Thoracic aorta endothelial cell (primary cell): ENCODE measurements around a stretch of chr4.

DNA sequence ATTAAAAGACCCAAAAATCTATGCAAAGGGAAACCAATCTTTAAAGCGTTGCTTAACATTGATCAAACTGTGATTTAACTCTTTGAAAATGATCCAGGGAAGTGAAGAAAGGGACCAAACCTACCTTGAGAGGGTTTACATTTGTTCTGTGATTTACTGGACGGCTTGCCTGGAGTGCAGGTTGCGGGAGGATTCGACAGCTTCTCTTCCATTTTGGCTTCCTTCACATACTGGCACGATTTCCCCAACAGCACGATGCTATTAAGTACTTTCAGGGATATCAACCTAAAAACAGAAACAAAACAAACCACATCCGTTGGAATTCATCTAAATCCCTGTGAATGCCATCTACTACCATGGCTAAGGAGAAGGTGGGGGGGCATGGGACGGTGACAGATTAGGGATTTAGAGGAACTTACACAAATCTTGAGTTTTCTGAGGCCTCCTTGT, 59.7 kb downstream of the TAPT1 start:
- CAGE, long polyA plus RNA = no peak

DNA sequence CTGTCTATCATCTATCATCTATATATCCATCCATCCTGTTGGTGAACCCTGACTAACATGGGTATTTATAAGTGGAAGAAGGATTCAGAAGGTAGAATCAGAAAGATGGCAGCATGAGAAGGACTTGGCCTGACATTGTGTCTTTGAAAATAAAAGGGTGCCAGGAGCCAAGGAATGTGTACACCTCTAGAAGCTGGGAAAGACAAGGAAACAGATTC, 300.2 kb upstream of the TAPT1 start:
- CAGE, long polyA plus RNA = no peak

DNA sequence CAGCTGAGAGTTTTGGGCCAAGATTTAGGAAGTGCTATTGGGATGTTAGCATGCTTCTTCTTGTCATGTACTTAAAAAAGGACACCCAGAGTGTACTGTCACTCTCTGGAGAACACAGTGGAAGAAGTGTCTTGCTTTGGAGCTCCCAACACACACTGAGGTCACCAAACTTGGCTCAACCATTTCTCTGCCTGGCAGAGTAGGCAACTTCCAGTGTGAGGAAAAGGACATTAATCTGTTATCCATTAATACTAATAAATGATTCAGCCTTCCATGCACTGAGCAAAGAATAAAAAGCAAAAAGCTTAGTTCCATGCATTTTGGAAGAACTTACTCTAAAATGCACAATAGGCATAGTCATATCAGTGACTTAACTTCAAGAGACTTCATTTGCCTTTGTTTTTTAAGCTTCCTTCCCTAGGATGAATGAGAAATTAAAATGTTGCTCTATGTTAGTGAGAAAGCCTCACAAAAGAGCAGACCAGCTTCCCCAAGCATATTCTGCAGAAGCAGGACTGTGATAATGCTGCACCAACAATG, 59.9 kb downstream of the LDB2 start:
- CAGE, long polyA plus RNA = no peak

- CAGE, long polyA plus RNA = no peak
Measured at GRCh38 chr4:16899031-16899402, 572 bp upstream of the LDB2 start.

DNA sequence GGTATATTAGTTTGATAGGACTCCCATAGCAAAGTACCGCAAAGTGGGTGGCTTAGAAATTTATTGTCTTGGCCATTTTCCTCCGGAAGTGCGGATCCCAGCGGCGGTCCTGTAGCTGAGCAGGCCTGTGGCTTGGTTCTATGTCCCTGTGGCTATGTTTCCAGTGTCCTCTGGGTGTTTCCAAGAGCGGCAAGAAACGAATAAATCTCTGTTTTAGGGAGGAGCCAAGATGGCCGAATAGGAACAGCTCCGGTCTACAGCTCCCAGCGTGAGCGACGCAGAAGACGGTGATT, 44.1 kb upstream of the LDB2 start:
- CAGE, long polyA plus RNA = no peak

- CAGE, long polyA plus RNA = no peak
Measured at GRCh38 chr4:17437539-17437982, 74.3 kb downstream of the QDPR start.

- CAGE, long polyA plus RNA = no peak
Measured at GRCh38 chr4:17482626-17483186, 29.2 kb downstream of the QDPR start.

GRCh38 chr4:17510034-17510687, 1.7 kb downstream of the QDPR start:
- CAGE, long polyA plus RNA = no peak

- CAGE, long polyA plus RNA = no peak
Measured at GRCh38 chr4:17550503-17550908, 26.5 kb upstream of the LAP3 start.

DNA sequence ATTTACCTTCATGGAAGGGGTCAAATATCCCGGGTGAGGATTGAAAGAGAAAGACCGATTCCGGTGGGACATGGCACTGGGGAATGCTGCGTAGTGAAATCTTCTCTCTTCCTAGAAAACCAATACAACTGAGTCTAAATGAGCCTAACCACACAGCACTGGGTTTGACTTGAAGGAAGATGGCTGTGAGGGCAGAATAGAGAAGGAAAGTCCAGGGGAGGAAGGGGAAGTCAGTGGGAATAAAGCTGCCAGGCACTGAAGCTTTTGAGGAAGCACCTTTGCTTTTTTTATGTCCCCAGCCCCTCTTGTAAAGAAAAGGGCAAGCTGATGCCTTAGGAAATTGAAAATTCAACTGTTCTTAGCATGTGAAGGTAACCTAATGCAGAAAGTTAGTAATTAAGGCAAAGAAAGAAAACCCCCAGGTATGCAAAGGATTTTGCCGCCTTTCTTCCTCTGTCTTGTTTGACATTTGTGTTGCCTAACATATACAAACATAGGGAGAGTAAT, 20.6 kb downstream of the MED28 start:
- CAGE, long polyA plus RNA = no peak

DNA sequence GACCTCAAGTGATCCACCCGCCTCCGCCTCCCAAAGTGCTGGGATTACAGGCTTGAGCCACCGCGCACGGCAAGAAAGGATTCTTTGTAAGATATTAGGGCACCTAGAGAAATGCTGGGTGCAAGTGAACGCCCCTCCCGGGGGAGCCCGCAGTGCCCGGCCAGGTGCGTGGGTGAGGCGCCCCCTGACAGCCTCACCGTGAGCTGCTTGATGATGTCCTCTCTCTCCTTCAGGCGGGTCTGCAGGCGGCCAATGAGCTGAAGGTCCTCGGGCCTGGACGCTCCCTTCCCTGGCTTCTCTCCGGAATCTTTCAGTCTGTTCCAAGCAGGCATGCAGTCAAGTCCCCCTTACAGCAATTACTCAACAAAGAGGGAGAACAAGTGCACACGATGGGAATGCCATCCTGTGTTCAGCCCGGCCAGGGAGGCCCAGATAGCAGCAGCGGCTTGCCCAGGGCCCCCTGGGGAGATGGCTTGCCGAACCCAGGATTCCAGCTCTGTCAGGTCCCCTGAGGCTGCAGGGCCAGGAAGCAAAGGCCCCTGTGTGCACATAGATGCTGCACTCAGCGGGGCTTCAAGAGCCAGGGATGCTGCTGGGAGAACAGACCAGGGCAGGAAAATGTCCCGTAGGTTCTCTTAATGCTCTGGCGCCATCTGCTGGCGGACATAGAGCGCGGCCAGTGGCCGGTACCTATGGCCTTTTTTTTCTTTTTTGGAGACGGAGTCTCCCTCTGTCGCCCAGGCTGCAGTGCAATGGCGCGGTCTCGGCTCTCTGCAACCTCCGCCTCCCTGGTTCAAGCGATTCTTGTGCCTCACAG, 22.1 kb downstream of the MED28 start:
- CAGE, long polyA plus RNA = no peak

DNA sequence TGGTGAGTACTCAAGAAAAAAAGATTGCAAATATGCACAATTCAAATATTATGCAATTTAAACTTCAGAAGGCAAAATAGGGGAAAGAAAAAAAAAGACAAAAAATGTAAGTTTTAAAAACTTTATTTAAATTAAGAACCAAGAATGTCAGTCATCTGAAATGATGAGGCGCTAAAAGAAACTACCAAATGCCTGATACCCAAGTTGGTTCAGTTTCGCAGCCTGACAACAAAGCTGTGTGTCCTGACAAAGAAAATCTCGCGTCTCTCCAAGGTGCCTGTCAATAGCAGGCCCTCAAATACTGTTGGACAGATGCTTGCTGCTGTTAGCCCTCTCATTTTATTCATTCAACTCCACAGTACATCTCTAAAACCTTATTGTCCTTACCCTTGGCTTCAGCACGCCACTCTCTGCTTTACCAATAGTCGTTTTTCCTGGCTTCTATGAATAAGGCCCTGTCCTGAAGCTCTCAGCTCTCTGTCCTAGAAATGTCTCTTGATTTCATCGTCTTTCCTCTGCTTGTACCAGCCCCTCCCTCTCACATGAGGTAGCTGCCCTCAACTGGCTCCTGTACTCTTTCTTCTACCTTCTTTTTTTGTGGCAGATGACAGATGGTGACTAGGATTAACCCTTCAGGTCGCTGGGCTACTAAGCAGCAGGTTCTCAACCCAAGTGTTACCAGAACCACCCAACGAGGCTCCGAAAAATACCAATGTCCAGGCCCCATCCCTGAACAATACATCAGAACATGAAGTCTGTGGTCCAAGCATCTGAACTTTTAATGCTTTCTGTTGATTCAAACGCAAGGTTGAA, 11.5 kb downstream of the ADGRA3 start:
- CAGE, long polyA plus RNA = no peak

DNA sequence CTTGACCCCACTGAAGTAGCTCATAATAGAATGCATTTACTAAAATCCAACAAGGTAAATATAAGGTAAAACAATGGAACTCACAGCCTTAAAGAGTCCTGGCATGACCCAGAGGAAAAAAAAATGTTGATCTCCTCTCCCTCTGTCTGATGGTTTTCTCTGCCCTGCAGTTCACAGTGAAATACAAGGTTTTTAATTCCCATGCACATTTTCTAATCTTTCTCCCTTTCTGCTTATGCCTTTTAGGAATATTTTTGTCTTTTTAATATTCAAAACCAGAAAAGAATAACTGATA, 284.4 kb upstream of the ADGRA3 start:
- CAGE, long polyA plus RNA = no peak

GRCh38 chr4:23158508-23158901, 642.6 kb upstream of the ADGRA3 start:
- CAGE, long polyA plus RNA = no peak

DNA sequence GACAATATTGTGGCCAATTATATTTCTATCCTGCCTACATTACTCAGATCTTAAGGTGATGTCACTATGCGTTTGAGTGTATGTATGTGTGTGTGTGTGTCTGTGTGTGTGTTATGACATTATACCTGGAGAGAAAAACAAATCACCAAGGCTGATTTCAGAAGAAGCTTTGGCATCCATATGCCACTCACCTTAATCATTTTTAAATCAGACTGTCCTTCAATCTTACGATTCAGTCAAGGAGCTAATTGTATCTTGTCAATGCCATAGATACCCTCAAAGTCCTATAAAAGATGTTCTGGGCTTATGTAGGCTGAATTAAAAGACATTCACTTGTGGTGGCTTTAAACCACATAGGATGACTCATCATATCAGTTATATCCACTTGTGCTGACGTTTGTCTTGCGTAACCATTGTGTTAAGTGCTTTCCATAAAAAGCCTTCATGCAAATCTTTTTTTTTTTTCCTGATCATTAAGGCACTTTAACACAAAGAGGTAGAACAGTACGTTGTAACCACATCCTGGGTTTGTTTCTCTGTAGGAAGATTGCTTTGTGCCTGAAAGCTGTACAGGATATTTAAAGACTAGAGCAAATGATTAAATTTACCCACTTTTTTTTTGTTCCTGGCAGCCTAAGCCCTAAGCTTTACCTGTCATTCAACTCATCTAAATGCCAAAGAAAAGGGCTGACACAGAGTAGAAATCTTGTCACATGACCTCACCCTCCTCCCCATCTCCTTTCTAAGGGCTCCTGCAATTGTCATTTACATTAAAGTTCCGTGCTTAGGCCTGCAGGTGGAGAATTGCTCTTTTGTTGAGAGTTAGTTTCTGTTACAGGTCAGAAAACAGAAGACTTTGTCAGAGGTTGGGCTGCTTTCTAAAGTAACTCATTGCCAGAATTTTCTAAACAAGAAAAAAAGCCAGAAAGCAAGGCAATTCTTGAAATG, 555.9 kb downstream of the PPARGC1A start:
- CAGE, long polyA plus RNA = no peak

- CAGE, long polyA plus RNA = no peak
Measured at GRCh38 chr4:23812624-23813366, 77.1 kb downstream of the PPARGC1A start.

DNA sequence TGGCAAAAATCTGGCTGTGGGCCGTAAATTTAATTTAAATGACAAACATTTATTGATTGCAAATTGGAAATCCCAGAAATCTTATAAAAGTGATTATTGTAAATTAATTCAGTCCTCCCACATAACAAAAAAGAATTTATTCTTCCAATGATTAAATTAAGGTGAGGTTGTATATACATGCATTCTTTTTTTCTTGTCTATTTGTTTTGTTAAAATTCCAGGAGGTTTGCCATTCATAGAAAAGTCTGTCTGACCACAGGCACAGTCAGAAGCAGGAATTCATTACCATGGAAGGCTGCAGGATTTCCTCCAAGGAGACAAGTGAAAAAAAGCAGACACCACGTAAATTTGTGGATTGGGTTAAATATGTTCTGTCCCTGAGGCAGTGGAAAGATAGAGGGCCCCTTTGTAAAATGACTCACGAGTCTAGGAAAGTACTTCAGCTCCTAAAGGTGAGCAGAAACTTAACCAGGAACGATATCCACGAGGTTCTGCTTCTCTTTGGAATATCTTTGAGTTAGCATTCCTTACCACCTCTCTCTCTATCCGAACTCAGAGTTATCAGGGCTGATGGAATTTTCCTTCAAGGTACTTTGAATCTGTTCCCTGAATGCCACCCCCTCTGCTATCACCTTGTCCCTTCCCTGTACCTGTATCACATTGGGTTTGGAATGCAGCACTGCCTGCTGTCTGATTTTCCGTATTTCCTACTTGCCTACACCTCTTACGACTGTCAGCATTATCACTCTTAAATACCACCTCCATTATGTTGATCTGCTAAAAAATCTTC, 10.6 kb downstream of the PPARGC1A start:
- CAGE, long polyA plus RNA = no peak

- CAGE, long polyA plus RNA = no peak
Measured at GRCh38 chr4:23880395-23881481, 9.1 kb downstream of the PPARGC1A start.

DNA sequence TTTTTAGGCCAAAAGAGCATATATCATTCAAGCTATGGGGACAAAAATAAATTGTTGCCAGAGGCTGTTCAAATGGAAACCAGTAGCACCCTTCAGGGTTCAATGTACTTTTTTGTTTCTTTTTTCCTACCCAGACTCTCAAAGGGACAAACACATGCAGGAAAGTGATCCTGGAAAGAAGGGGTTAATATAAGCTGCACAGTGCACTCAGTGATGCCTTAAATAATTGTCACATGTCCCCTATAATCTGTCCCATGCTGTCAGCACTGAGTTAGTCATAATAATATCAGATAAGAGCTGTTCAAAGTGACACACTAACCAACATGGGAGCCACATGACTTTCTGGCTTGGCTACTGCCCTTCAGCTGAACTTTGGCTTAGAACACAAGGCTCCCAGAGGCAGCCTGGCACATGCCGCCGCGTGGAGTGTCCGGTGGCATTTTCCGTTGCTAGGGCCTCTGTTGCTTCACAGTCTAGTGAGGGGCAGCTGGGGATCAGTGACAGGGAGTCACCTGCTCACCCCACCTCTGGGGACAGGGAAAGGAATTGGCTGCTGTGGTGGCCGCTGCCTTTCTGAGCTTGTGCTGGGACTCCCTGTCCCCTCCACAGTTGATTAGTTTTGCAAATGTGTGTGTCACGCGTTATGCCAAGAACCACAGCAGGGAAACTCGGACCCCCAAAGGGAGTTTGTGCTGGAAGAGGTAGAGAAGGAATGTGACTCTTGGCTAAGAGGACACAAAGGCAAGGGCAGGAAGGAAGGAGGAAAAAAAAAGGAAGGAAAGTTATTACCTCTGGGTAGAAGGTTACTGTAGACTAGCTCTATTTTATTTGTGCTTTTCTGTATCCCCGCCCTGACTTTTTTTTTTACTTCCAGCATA, 41.0 kb upstream of the PPARGC1A start:
- CAGE, long polyA plus RNA = no peak

- CAGE, long polyA plus RNA = no peak
Measured at GRCh38 chr4:24236411-24236743, 346.5 kb upstream of the PPARGC1A start.